Right atrium auricular region (tissue), 2 donors: Measurements from ENCODE around the genes KLHL17 and PUSL1.

DNA sequence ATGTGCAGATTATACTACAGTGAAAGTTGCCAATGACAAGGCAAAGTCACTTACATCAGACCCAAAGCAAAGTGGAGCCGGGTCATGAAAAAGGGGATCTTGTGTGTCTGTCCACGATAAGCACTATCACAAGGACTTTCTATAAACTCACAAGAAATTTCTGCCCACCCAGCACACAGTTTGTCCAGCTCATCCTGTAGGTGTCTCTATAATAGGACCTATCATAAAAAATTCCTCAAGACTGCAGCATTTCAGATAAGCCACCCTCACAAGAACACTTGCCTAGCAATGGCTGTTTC, 50.3 kb downstream of the OR4F5 start:
- PRO-cap: no peak
- RAMPAGE, long total RNA, 2 experiments: no peak in any of the 2 experiments

GRCh38 chr1:186214-186623, 121.0 kb downstream of the OR4F5 start:
- PRO-cap: no peak
- RAMPAGE, long total RNA, 2 experiments: no peak in any of the 2 experiments

DNA sequence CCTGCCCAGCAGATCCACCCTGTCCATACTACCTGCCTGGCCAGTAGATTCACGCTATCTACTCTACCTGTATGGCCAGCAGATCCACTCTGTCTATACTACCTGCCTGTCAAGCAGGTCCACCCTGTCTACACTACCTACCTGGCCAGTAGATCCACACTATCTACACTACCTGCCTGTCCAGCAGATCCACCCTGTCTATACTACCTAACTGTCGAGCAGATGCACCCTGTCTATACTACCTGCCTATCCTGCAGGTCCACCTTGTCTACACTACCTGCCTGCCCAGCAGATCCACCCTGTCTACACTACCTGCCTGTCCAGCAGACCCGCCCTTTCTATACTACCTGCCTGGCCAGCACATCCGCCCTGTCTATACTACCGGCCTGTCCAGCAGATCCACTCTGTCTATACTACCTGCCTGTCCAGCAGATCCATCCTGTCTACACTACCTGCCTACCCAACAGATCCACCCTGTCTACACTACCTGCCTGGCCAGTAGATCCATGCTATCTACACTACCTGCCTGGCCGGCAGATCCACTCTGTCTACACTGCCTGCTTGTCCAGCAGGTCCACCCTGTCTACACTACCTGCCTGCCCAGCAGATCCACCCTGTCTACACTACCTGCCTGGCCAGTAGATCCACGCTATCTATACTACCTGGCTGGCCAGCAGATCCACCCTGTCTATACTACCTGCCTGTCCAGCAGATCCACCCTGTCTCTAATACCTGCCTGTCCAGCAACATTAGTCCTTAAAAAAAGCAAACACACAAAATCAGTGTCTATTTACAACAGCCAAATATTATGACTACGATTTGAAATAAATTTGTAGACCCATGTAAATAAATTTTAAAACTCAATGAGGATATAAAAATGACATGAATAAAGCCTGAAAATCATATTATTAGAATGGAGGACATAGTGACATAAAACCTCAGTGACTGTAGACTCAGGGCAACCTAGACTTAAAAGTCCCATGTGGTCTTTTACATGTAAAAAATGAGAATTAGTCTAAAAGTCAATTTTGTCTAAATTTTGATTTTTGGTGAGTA, 100.5 kb upstream of the SAMD11 start:
- PRO-cap: no peak
- RAMPAGE, long total RNA, 2 experiments: no peak in any of the 2 experiments

DNA sequence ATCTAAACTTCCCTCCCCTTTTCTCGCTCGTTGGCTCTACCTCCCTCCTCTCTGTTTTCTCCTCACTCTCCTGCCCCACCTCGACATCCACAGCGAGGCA, 97.1 kb upstream of the SAMD11 start:
- PRO-cap: no peak
- RAMPAGE, long total RNA, 2 experiments: no peak in any of the 2 experiments

DNA sequence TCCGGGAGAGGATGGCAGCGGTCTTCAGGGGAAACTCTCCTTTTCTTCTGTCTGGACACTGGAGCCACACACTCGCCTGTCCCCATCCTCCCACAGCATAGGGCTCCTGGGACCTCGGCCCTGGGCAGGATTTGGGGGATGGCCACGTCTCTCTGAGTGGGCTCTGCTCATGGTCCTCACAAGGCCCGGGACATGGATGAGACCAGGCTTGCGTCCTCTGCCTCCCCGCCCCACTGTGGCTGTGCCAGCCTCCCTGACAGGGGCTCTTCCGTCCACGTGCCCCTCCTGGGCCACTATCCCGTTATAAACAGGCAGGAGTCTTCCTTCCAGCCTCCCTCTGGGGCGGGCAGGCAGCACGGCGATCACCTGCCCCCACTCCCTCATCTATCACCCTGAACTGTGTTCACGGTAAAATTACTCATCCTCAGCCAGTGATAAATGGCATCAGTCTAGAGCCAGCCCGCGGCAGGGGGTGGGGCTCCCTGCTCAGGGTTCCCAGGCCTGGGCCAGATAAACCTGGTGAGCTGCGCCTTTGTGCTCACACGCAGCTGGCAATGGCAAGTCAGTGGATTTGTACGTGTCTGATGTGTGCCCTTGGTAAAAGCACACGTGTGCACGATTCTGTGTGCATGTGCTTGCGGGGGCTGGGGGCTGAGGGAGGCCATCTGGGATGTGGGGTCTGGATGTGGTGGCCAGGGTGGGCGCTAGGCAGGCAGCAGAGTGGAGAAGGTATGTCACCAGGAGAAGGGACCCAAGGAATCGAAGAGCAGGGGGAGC, 12.6 kb upstream of the SAMD11 start:
- PRO-cap: no peak
- RAMPAGE, long total RNA, 2 experiments: no peak in any of the 2 experiments

- PRO-cap: bidirectional peak, plus-strand start at chr1:925740, minus-strand start at chr1:925604
- RAMPAGE, long total RNA, 2 experiments: no peak in any of the 2 experiments
Measured at GRCh38 chr1:925522-926322, 2.0 kb downstream of the SAMD11 start.

- PRO-cap: bidirectional peak, plus-strand start at chr1:960575, minus-strand start at chr1:960532
- RAMPAGE, long total RNA, 2 experiments: no peak in any of the 2 experiments
Measured at GRCh38 chr1:960272-961248, at the start of gene KLHL17. Gene KLHL17 (plus strand): TSS chr1:960584.

- PRO-cap: no peak
- RAMPAGE, long total RNA, 2 experiments: no peak in any of the 2 experiments
Measured at GRCh38 chr1:1006308-1007013, 6.6 kb upstream of the HES4 start.

GRCh38 chr1:1092945-1093838, 19.1 kb upstream of the RNF223 start:
- PRO-cap: no peak
- RAMPAGE, long total RNA, 2 experiments: no peak in any of the 2 experiments

DNA sequence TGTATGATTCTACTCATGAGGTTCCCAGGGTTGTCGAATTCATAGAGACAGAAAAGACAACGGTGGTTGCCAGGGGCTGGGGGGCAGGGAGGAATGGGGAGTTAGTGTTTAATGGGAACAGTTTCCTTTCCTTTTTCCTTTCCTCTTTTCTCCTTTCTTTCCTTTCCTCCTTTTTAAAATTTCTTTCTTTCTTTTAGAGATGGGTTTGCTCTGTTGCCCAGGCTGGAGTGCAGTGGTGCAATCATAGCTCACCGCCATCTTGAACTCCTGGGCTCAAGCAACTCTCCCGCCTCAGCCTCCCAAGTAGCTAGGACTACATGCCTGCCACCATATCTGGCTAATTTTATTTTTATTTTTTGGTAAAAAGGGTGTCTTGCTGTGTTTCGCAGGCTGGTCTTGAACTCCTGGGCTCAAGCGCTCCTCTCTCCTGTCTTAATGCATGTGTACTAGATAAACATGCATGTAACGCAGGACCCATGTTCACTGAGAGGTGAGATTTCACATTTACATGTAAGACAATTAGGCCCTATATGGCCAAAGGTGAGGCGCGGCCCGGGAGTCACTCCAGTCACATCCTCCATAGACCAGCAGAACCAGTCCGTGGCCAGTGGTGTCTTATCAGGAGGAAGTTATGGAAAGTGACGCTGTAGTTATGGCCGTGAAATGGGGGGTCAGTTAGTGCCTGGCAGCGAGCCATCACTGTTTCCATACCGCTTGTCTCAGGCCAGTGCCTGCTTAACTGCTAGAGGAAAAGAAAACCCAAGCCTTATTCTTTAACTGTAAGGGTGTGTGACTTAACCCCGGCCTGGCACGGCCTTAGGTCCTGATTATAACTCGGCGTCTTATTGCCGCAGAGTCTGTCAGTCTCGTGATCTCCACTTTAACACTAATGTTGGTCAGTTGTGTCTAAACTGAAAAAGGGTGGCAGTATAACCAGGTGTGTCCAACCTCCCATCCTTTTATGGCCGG, 6.3 kb downstream of the C1orf159 start:
- PRO-cap: no peak
- RAMPAGE, long total RNA, 2 experiments: no peak in any of the 2 experiments

DNA sequence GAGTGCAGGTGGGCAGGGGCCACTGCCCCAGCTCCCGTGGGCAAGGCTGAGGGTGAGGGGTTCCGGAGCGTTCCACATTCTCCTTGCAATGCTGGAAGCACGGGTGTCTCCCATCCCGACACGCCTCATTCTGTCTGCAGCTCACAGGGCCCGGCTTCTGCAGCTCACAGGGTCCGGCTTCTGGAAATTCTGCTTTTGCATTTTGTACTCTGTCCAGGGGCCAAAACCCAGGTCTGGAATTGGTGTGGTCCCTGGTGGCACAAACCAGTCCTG, 20.0 kb upstream of the C1orf159 start:
- PRO-cap: no peak
- RAMPAGE, long total RNA, 2 experiments: no peak in any of the 2 experiments

DNA sequence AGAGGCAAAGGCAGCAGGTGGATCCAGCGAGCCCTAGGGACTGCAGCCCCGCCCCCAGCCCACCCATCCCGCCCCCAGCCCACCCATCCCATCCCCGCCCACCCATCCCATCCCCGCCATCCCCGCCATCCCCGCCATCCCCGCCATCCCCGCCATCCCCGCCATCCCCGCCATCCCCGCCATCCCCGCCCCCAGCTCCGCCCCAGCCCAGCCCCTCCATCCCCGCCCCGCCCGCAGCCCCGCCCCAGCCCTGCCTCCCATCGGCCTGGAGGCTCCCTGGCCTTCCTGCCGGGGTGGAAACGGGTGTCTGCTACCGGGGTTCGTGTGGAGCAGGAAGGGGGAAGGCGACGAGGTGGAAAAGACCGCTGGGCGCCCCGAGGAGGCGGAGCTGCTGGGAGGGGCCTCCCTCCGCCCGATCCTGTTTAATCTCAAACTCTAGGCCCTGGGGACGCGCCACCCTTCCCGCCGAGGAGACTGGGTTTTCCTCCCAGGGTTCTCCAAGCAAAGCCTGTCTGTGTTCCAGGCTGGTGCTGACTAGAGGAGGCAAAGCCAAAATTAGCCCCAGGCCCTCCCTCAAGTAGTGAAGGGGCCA, 16.3 kb upstream of the TTLL10 start:
- PRO-cap: unidirectional peak, plus-strand start at position 260 of the sequence
- RAMPAGE, long total RNA, 2 experiments: no peak in any of the 2 experiments

DNA sequence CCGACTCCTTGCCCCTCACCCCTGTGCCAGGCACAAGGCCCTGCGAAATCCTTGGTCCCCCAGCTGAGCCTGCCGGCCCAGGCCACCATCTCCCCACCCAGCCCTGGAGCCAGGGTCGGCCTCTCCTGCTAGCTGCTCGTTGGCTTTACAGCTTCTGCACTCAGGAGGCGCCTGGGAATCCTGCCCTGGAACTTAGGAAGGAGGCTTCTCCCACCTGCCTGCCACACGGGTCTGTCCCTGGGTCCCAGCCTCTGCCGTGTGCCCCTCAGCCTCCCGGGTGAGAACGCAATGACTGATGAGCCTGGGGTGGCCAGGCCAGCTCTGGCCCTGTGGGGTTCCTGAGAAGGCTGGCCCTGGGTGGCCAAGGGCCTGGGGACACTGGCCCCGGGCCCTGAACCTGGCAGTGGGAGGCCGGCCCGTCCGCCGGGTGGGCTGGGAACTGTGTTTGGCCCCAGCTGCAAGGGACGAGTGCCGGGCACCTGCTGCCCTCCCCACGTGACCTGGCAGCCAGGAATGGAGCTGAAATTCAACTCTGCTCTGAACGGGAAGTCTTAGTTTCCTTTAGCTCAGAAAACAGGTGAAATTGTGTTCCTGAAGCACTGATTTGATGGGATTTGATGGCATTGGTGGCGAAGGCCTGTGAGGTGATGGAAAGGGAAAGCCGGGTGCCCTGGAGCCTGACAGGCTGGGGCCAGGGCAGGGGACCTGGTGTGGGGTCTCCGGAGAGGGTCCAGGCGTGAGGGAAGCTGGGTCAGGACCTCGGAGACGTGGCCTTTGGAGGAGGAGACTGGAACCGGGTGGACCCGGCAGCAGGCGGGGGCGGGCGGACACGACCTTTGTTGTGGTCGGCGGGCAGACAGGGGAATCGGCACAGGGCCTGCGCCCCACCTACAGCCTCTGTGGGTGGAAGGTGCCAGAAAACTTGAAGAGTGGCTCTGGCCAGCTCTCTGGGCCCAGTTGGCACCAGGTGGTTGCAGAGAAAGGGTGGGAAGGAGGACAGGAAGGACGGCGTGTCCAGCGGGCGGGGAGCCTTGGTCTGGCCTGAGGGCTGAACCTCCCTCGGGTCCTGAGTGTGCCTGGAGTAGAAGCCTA, 8.1 kb upstream of the TTLL10 start:
- PRO-cap: no peak
- RAMPAGE, long total RNA, 2 experiments: no peak in any of the 2 experiments

DNA sequence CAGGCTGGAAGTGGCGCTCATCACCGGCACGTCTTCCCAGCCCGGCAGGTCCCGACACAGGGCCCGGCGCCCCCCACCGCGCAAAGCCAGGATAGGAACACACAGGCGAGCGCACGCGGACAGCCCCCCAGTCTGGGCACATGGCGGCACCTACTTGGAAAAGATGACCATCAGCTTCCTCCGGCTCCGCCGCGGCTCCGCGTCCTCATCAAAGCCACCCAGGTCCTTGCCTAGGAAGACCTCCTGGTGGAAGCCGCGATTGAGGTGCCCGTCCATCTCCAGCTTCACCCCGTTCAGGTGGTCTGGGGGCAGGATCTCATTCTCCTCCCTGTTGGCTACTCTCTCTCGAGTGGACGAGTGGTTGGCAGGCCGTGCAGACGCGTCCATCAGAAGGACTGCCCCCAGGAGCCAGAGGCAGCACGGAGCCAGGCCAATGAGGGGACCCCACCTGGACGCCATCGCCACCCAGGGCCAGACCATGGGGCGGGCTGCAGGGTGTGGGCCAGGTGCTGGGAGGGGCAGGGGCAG, 3.4 kb downstream of the SDF4 start:
- PRO-cap: no peak
- RAMPAGE, long total RNA, 2 experiments: no peak in any of the 2 experiments

DNA sequence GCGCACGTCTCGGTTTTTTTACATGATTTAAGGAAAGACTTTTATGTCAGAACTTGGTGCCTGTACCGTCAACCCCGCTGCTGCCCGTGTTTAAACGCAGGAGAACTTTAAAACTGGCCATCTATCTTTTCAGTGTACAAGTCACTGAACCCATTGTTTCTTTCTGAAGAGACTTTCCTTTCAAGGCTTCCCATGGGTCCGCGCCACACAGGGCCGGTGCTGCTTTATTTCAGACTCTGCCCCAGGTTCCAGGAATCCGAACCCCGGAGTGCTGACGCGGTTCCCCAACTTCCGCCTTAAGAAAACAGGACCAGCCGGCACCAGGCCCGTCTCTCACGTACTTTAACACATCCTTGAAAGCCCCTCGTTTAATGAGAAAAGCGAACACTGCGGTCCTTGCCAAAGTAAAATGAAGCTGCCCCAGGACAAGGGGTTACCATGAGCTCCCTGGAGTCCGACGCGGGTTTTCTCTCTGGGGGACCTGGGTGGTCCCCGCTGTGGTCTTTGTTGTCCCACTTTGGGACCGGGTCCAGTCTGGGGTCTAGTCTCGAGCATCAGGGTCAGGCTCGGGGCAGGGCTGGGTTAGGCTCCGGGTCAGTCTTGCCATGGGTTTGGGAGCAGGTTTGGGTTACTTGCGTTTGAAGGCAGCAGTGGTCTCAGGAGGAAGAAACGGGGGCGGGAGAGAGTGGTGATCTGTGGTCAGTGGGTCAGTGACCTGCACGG, 1.9 kb downstream of the B3GALT6 start:
- PRO-cap: no peak
- RAMPAGE, long total RNA, 2 experiments: no peak in any of the 2 experiments

DNA sequence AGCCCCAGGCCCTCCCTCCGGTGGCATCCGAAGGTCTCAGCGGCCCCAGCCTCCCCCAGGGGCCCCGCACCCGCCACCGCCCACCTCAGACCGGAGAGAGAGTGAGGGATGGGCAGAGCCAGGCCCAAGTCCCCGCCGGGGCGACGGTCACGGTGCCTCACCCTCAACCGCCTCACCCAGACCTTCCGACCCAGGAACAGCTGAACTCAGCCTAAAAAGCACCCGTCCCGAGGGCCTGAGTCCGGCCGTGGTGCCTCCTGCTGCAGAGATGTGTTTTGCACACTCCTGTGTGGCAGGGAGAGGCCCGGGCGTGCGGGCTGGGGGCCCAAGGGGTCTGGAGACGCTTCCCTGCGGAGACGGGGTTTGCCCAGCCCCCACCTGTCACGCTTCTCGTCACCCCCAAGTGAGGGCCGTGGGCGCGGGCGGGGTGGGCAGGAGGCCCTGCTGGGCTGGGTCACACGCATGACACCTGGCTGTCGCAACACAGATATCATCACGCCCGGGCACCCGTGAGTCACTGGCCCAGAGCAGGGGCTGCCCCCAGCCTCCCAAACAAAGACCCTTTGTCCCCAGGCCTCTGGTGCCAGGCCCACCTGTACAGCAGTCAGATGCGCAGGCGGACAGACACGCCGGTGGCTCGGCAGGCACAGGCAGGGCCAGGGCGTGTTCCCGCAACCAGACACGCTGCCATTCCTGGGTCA, 5.8 kb downstream of the B3GALT6 start:
- PRO-cap: no peak
- RAMPAGE, long total RNA, 2 experiments: no peak in any of the 2 experiments

DNA sequence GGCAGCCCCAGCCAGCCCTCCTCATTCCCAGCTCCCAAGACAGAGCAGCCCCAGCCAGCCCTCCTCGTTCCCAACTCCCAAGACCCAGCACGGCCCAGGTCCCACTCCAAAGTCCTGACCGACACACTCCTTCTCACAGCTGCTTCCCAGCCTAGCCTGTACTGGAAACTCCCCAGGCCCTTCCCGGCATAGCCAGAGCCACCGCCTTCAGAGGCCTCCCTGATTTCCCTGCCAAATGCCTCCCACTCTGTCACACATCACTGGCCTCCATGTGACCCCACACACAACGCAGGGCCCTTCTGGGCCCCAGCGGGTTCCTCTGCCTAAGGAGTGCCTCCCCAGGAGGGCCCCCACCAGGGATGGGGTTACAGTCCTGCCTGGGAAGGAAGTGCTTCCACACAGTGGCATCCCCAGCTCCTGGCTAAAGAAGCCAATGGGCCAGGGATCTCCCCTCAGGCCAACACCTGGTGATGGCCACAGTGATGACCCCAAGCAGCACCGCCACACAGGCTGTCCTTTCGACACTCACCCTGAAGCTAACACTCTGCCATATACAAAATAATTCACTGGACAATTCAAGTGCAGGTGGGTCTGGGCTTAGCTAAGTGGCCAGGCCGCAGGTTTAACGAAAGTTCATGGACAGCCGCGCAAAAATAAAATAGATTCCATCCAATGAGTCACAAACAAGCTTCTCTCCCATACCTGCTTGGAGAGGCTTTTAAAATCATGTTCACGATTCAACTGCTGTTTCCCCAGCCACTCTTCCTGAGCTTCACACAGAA, 2.7 kb downstream of the UBE2J2 start:
- PRO-cap: no peak
- RAMPAGE, long total RNA, 2 experiments: no peak in any of the 2 experiments

DNA sequence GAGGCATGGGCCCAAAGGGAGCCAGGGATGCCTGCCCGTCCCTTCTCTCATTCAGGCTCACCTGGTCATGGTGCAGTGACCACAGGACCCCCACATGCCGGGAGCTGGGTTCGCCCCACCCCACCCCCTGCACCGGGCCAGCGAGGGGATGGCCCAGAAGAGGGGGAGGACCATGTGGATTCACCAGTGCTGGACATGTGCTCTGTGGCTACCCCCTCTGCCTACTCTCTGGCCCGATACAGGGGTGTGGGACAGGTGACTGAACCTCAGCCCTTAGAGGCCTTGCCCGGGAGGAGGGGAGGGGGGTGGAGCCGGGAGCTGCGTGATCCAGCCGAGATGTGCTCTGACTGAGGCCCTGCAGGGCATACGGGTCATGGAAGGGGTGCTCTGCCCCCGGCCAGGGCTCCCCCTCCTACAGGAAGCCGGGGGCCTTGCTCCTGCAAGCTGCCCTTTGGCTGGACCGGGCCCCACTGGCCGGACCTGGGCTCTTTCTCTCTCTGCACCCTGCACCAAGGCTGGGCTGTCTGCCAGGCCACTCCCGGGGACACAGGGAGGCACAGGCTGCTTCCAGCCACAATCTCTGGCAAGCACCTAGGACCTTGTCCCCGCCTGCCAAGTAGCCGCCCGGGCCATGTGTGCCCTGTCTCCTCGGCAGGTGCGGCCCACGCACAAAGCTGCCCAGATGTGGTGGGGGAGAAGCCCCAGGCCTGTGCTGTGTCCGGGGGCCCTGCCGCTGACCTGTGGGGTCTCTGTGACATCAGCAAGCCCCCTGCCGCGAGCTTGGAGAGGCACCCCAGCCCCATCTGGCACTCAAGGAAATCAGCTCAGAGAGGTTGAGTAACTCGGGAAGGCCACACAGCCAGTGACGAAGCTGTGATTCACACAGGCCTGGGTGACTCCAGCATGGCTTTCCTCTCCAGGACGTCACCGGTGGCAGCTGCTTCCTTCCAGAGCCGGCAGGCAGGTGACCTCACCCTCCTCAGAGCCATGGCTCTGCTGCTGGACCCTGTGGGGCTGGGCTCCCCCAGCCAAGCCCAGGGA, 1.4 kb downstream of the SCNN1D start:
- PRO-cap: no peak
- RAMPAGE, long total RNA, 2 experiments: no peak in any of the 2 experiments

GRCh38 chr1:1308217-1308892, at the start of gene PUSL1:
Gene PUSL1 (plus strand): TSS chr1:1308597.
- PRO-cap: bidirectional peak, plus-strand start at chr1:1308252, minus-strand start at chr1:1308070; bidirectional peak, plus-strand start at chr1:1308644, minus-strand start at chr1:1308506; bidirectional peak, plus-strand start at chr1:1308699, minus-strand start at chr1:1308692
- RAMPAGE, long total RNA, 2 experiments: no peak in any of the 2 experiments

- PRO-cap: no peak
- RAMPAGE, long total RNA, 2 experiments: no peak in any of the 2 experiments
Measured at GRCh38 chr1:1332263-1333432, 1.6 kb downstream of the TAS1R3 start.